UCH-1 (cell line): ENCODE measurements around a stretch of chr2.

GRCh38 chr2:135876545-135876869 lies 264 bp upstream of the MCM6 start:
- RRBS = no CpG with 5 or more reads among the region's 15 CpGs

DNA sequence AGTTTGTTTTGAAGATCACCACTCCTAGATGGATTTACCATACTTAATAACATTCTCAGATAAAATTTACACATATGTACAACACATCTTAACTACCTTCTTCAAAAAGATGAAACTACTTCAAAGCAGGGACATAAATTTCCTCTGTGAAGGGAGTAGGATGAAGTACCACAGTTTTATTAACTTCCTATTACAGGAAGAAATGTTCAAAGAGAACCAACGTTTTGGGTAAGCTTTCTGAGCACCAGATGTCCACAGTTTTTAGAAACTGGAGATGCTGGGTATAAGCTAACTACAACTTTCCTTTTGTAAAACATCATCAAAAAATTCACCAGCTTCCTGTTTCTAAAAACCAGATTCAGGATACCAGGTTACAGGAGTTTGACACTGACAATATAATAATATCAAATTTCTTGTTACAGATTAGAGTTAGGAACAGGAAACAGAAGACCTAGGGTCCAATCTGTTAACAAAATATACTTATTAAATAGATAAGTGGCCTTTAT lies 1.7 kb downstream of the DARS1 start:
- RRBS = no CpG with 5 or more reads among the region's 1 CpG

GRCh38 chr2:136114000-136114248 lies 4.0 kb downstream of the CXCR4 start:
- RRBS = no CpG with 5 or more reads among the region's 2 CpGs

DNA sequence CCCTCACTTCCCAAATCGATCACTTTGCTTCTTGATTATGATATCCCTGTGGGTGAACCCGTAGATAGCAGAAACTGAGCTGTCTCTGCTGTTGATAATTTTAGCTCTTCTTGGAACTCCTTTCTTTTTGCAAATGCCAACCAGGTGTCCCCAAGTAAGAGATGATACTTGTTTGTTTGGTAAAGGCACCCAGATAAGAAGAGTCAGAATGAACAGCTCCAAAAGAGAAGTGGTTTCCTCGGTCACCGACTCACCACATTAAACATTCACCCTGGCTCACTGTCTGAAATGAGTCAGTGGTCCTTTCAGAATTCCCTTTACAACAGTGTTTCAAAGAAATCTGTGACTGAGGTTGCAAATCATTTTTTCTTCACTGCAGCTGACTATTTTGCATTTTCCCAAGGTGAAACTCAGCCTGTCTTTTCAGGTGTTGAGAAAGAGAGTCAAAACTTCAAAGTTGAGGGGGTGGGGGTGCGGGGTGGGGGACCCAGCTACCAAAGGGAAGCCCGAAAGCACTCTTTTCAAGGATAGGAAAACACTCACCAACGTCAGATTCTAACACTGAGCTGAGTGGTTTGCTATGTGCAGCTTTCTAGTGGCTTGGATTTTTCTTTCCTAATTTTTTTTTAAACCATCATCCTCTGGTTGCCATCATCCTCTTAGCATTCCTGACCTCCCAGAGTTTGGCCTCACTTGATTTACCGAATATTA lies 16.3 kb upstream of the CXCR4 start:
- RRBS = no CpG with 5 or more reads among the region's 8 CpGs

- RRBS = no CpG with 5 or more reads among the region's 2 CpGs
Observed at GRCh38 chr2:136325103-136325579, 207.2 kb upstream of the CXCR4 start.

DNA sequence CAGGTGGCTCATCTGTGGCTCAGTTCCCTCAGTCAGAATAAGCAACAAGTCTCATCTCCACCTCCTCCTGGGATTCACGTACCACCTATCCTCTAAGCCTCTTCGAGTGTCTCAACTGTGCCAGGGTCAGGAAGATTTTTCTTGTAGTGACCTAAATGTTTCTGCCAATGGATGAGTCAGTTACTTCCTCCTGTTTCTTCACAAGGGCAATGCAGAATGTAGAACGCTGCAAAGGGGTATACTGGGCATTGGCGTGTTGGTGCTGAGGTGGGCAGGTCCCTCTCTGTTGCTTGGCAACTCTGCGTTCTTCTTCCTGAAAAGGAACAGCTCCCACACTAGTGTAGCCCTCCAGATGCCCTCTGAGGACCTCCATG lies 213.3 kb upstream of the CXCR4 start:
- RRBS = no CpG with 5 or more reads among the region's 5 CpGs

GRCh38 chr2:137947371-137947803 lies 16.9 kb upstream of the HNMT start:
- RRBS = no CpG with 5 or more reads among the region's 3 CpGs

GRCh38 chr2:137952316-137952888 lies 11.9 kb upstream of the HNMT start:
- RRBS = no CpG with 5 or more reads among the region's 13 CpGs

DNA sequence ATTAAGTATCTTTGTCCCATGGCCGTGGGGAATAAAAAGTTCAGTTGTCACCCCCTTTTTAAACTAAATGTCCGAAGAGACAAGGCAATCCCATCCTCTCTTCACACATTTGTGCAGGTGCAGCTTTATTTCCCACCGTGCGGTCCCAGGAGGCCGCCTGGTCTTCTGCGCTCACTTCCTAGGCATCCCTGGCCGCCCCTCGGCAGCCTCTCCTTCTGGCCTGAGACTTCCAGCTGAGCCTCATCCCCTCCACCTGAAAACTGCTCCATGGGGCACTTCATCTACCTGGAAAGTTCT lies 588 bp upstream of the SPOPL start:
- RRBS = no CpG with 5 or more reads among the region's 8 CpGs

DNA sequence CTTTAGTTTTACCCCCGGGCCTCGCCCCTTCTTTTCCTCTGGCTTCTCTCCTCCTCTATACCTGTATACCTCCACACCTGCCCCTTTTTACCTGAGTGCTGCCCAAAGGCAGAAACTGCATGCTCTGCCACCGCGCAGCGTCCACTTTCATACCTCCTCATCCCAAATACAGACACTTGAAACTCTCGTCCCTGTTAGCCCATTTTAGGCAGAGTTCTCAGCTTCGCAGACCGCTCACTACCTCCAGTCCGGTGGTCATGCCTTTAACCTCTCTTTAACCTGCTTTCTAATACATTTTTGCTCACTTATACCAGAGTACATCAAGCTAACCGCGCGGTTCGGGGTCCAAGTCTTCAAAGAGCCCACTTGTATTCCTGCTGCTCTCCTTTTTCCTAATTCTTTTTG lies 827 bp downstream of the SPOPL start:
- RRBS = 12% methylated on average over 1 of the region's 13 CpGs

- RRBS = no CpG with 5 or more reads among the region's 5 CpGs
Observed at GRCh38 chr2:138567789-138568789, 66.5 kb downstream of the SPOPL start.

DNA sequence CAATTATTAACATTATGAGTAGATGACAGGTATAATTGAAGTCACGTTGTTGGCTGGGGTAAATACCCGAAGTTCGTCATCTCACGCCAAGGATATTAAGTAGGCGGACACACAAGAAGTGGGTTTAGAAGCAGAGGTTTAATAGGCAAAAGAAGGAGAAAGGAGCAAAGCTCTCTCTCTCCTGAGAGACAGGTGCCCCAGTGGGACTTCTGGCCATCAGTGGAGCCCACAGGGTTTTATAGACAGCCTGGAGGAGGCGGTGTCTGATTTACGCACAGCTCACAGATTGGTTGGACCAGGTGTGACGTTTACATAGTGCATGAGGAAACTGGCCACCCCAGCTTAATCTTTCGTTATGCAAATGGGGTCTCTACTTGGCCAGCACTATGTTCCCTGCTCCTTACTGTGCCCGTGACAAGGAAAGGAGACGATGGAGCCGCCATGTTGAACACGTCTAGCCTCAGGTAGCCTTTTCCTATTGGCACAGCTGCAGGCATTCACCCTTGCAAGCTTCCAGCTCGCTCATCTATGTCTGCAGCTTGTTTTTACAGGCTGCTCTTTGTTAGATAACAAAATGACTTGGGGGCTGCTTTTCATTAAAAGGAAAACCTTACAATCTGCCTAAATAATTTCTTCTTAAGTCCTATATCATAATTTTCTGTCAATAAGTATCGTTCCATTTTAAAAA lies 128.7 kb upstream of the KYNU start:
- RRBS = no CpG with 5 or more reads among the region's 15 CpGs

GRCh38 chr2:143607441-143608420 lies 478.5 kb downstream of the ARHGAP15 start:
- RRBS = no CpG with 5 or more reads among the region's 8 CpGs

DNA sequence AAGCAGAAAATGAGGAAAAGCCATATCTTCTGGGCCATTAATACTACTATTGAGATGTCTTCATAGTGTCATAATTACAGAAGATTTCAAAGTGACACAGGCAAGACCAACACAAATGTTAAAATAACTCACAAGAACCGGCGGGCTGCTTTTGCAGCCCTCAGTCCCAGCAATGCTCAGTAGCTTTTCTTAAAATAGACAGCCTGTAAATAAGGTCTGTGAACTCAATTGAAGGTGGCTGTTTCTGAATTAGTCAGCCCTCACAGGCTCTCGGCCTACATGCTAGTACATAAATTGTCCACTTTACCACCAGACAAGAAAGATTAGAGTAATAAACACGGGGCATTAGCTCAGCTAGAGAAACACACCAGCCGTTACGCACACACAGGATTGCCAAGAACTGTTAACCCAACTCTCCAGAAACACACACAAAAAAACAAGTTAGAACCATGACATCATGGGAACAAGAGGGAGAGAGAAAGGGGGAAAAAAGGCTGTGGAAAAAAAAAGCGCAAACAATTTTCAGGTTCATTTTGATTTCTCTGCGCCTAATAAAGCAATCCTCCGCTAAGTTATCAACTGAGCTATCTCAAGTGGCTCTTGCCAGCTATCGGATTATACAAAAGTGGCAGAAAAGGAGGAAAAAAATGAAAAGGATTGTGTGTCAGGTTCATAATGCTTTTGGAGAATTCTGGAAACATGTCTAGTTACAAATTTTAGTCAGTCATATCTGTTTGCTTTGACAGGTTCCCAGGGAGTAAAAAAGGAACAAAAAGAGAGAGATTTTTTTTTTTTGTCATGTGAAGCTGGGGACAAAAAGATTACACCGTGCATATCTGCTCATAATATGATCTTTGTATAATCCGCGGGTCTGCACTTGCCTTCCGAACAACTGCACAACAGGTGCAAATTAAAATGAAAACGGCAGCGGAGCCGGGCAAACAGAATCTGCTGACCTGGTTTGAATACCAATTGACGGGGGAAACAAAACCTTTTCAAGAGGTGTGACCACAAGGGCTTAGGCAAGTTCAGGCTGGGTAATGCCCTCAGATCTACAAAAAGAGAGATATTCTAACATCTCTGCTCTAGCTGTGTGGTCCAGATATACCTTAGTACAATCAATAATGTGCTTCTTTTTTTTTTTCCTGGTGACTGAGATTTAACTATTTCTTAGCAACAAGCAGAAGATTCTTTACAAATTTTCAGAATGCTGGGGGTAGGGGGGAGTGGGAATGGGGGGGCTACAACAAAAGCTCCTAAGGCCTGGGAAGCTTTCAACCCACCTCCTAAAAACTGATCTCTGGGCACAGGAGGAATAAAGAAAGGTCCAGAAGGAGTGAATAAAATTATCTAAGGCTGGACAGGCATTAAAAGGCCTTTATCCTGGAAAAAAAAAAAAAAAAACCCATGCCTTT lies 88.8 kb downstream of the ZEB2 start:
- RRBS = no CpG with 5 or more reads among the region's 18 CpGs

- RRBS = no CpG with 5 or more reads among the region's 4 CpGs
Observed at GRCh38 chr2:144438446-144439110, 81.3 kb downstream of the ZEB2 start.

GRCh38 chr2:144459870-144460441 lies 60.0 kb downstream of the ZEB2 start:
- RRBS = no CpG with 5 or more reads among the region's 7 CpGs

- RRBS = no CpG with 5 or more reads among the region's 12 CpGs
Observed at GRCh38 chr2:144489069-144490390, 30.4 kb downstream of the ZEB2 start.

DNA sequence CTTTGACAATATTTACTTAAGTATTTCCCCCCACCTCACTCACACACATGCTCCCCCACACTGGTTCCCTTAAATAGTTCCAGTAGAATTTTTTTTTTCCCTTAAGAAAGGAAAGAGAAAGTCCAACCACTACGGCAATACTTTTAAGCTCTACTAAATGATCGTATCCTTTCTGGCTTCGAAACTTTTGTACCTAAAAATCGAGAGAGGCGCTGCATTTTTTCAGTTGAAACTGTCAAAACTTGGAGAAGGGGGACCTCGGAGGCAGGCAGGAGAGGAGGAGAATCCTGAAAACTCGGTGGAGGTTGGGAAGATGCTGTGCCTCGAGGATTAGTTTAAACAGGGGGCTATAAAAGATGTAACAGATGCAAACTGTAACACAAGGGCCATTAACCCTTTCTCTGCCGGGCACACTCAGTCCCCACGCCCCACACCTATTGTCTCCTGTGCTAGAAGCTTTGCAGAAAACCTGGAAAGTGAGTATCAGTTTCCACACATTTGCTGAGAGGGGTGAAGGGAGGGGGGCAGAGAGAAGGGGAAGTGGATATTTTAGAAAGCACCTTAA lies 1.7 kb downstream of the ZEB2 start:
- RRBS = no CpG with 5 or more reads among the region's 10 CpGs

DNA sequence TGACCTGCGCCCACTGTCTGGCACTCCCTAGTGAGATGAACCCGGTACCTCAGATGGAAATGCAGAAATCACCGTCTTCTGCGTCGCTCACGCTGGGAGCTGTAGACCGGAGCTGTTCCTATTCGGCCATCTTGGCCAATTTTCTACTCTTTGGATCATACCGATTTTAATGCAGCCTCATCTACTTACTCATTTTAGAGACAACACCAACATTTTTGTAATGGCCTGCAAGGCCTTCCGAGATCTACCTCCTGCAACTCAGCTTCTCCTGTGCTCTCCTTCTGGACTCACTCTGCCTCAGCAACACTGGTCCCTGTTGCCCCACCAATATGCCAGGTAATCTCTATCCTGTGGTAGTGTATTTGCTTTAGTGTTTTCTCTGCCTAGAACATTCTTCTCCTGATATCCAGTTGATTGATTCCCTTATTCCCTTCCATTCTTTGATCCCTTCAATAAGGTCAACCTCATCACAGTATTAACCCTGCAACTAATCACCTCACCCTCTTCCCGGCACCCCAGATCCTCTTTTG lies 383.6 kb upstream of the ZEB2 start:
- RRBS = no CpG with 5 or more reads among the region's 11 CpGs

DNA sequence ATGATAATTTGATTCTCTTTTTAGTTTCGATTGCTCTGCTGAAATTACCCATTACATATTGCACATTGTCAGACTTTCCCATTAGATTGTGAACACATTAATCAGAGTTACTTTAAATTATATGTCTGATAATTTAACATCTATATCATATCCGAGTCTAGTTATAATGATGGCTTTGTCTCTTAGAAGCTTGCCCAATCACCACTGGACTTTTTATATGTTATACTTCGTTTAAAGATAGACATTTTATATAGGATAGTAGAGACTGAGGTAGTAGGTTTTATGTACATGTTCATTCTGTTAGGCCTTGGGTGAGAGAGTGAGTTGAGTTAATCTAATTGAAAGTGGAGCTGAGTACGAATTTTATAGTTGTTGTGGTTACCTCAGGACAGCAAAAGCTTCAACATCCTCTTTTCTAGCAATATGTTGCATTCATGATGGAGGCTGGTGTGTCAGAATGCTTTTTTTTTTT lies 895.9 kb upstream of the ZEB2 start:
- RRBS = no CpG with 5 or more reads among the region's 4 CpGs